Mesenchymal stem cell of adipose (primary cell): Measurements from ENCODE around the gene C11orf16.

GRCh38 chr11:8833396-8834074 lies 23.1 kb upstream of the DENND2B start:
- CAGE, long polyA plus RNA = no peak

DNA sequence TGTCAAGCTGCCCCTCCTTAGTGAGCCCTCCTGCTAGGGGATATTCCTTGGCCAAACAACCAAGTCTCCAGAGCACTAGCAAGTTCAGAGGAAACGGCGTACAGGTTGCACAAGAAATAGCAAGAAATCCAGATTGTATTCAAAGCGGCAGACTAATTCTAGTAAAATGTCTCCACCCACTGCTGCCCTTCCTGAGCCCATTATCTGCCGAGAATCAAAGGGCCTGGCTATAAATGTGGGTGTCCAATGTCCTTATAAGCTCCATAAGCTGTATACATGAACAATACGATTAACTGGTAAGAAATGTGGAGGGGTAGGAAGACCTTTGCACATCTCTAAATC lies 44.0 kb upstream of the AKIP1 start:
- CAGE, long polyA plus RNA = no peak

DNA sequence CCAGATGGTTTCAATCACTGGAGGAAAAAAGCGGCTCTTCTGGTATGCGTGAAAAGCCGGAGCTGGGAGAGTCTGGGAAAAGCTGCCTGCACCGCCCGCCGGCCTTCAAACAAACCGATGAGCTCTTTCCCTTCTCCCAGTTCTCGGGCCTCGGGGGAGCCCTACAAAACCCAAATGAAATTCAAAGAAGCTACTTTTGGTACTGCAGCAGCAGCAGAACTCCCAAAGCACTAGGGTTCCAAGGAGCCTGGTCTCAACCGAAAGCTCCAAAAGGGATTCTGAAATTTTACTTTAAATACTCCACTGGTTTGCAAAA lies 39.6 kb upstream of the AKIP1 start:
- CAGE, long polyA plus RNA = no peak

- CAGE, long polyA plus RNA = no peak
Measured at GRCh38 chr11:8932753-8933296, at the start of gene C11orf16. C11orf16 (minus strand) TSS chr11:8932947.

- CAGE, long polyA plus RNA = no peak
Measured at GRCh38 chr11:8962970-8963607, 1.2 kb downstream of the TMEM9B start.

DNA sequence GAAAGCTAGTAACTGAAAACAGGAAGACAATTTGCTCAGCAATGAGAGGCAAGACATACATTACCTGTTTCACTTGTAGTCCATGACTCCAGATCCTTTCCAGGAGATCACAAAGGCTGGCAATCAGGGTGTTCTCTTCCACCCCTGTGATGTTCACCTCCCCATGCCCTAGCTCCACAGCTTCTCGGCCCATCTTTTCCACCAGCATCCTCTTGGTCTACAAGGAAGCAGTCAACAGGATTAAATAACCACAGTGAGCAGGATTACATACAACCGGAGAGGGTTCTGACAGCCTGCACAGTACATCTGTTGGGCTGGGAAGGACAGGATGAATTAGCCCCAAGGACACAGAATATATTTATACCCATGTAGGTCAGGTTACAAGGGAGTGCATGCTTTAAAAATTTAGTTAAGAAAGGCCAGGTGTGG lies 69.3 kb upstream of the SCUBE2 start:
- CAGE, long polyA plus RNA = no peak

GRCh38 chr11:9288796-9289898 lies 24.0 kb upstream of the DENND5A start:
- CAGE, long polyA plus RNA = no peak

DNA sequence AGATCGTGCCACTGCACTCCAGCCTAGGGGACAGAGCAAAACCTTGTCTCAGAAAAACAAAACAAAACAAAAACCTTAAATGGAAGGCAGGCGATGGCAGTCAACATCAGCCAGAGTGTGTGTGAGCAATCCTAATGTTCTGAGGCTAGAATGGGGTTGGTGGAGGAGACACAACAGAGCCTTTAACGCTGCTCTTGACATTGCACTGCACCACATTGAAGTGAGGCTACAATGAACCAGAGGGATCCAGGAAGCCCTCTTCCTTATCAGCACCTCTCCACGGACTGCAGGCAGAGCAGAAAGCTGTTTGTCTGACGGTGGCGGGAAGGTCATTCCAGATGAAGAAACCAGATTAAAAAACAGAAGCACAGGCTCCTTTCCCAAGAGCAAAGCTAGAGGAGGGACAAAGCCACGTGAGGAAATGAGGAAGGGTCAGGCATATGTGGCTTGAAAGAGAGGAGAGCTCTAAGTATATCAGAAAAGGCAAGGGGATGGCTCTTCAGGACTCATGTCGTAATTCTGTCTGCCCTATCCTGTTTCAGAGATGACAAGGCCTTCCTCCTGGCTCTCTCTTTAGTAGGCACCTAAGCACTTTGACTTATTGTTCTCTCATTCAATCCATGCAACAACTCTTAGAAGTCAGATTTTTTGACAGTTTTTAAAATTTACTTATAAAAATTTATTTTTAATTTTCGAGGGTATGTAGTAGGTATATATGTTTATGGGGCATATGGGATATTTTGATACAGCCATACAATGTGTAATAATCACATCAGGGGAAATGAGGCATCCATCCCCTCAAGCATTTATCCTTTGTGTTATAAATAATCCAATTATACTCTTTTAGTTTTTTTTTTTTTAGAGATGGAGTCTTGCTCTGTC lies 21.5 kb upstream of the WEE1 start:
- CAGE, long polyA plus RNA = no peak

GRCh38 chr11:9643641-9644013 lies 20.2 kb upstream of the SWAP70 start:
- CAGE, long polyA plus RNA = no peak

DNA sequence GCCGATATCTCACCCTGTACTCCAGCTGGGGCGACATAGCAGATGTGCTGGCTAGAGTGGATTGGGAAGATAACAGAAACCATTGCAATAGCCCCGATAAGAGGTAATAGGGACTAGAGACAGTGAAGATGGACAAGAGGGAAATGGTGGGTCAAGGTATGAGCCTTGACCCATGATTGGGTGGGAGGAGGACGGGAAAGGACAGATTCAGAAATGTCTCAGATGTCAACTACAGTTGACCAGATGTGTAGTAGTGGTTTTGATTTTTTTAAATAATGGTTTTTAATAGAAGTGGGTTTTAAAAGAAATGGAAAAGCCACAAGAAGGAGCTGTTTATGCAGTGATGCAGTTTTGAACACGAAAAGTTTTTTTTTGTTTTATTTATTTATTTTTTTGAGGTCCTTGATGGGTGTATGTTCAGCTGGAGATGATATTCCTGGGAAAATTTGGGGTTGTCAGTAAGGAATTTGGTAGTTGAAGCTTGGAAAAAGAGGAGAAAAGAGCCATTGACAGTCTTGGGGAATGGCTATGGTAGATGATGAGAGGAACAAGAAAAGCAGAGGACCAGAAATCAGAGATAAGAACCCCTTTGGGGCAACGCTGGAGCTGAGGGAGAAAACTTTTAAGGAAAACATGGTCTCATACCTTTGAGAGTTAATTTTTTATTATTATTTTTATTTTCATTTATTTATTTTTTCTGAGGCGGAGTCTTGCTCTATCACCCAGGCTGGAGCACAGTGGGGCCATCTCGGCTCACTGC lies 6.4 kb downstream of the SWAP70 start:
- CAGE, long polyA plus RNA = no peak

GRCh38 chr11:9719736-9720773 lies 56.2 kb downstream of the SWAP70 start:
- CAGE, long polyA plus RNA = no peak

DNA sequence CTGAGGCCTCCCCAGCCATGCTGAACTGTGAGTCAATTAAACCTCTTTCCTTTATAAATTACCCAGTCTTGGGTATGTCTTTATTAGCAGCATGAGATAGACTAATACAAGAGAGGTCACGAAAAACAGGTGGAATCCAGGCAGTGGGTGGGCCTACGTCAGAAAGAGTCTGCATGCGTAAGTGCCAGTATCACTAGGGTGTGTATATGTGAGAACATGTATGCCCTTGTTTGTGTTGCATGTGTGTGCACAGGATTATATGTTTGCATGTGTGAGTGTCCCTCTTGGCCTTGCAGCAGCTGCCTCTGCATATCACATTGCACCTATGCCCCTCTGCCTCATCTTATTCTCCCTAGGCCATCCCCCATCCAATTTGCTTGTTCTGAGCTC lies 104.1 kb downstream of the SWAP70 start:
- CAGE, long polyA plus RNA = no peak

DNA sequence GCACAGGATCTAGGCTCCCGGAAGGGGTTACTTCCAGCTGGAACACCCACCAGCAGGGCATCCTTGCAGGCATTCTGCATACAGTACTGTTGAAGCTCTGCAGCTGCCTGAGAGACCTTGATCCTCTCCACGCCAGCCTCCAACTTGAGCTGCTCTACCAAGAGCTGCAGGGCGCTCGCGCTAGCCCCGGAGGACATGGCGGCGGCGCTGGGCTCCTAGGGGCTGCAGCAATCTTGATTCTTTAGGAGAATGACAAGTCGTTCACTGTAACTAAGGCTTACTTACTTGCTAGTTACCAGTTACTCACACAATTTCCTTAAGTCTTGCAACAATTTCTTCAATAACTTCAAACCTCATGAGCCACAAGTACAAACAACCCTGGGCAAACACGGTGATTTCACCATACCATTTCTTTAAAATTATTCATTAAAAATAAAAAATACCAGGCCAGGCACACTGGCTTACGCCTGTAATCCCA lies 21.9 kb downstream of the SBF2 start:
- CAGE, long polyA plus RNA = no peak

DNA sequence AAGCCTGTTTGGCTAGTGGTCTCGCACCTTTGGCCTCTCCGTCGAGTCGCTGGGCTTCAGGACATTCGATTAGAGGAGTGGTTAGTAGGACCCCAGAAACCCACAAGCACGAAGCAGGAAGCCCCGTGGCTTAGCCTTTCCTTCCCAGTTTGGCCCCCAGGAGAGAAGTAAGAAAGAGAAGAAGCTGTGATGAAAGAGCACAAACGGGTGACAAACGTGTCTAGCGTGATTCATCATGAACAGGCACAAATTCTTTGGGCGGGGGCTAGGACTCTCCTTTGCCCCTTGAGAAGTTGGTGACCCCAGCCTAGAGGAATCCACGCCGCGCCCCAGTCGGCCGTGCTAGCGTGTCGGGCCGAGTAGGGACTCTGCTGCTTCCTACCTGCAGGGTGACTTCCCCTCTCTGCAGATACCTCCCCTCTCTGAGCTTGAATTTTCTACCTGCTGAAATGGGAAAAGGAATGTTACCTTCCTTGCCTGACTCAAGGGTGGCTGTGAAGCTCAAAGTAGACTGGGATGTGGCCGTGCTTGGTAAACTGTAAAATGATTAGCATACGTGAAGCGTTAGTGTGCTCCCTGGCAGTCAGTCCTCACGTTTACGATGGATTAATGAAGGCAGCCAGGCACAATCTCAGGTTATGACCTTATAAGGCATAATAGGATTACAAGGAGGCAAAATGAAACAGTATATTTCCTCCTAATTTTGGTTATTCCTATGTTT lies 1.0 kb upstream of the ADM start:
- CAGE, long polyA plus RNA = no peak

DNA sequence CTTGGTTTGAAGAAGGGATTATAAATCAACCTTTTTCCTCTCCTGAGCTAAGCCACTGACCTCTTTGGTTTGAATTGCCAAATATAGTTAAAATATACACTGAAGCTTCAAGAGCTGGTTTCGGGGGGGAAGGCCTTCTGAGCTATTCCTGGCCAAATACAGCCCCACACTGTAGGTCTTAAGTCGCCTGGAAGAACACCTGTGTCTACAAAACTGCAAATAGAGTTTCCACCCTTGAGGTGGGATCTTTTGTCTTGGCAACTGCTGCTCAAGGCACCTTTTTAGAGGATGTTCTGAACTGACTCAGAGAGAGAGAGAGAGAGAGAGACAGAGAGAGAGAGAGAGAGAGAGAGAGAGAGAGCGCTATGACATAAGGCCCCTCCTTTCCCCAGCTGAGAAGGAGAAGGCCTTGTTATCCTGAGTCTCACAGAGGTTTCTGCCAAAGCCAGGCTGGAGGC lies 5.5 kb downstream of the ADM start:
- CAGE, long polyA plus RNA = no peak

GRCh38 chr11:10317268-10317947 lies 12.5 kb downstream of the ADM start:
- CAGE, long polyA plus RNA = no peak

GRCh38 chr11:10351463-10352181 lies 46.7 kb downstream of the ADM start:
- CAGE, long polyA plus RNA = no peak

DNA sequence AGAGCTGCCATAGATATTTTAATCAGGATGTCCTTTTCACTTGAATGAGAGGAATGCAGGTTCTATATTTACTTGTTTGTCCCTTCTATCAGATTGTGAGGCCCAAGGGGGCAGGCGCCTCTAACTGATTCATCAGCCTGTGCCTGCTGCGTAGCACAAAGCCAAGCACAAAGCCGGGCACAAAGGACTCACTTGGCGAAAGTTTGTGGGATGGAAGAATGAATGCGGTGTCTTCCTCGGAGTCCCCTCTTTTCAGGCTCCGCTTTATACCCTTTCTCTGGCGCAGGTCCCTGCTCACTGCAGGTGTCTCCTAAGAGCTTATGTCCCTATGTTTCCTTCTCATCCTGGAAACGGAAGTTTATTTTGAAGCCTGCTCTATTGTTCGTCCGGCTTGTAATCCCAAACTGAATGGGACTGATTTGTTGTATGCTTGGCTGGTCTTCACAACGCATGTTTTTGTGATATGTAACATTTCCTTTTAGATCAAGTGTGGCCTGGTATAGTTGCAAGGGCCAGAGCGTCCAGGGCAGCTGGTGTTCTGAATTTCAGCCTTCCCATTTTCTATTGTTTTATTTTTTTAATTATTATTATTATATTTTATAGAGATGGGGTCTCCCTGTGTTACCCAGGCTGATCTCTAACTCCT lies 47.4 kb downstream of the ADM start:
- CAGE, long polyA plus RNA = no peak

DNA sequence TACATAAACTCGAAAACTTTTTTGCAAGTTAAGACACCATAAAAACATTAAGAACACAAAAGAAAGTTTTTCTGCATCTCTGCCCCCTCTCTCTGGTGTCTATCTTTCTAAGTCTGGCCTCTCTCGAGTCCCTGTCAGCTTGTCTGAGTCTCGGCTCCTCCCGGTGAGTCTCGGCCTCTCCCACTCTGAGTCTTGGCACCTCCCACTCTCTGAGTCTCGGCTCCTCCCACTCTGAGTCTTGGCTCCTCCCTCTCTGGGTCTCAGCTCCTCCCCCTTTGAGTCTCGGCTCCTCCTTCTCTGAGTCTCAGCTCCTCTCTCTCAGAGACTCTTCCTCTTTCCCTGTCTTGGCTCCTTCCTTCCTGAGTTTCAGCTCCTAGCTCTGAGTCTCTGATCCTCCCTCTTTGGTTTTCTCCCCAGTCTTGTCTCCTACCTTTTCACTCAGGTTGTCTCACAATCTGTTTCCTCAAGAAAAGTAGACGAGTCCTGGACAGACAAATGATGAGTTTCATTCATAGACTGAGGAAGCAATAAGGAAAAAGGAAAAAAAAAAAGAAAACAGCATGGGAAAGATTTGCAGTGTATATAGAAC lies 72.5 kb upstream of the AMPD3 start:
- CAGE, long polyA plus RNA = no peak

DNA sequence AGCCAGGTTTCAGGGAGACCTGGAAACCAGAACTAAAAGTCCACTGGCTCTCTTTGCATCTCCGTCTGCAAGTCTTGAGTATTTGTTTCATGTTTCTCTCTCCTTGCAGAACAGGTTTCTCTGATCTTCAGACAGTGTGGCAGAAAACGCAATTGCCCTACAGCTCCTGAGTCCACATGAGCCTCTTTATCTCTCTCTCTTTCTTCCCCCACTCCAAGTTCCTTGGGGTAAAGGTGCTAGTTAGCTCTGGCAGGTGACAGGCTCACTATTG lies 66.9 kb upstream of the AMPD3 start:
- CAGE, long polyA plus RNA = no peak